SK-MEL-5 (cell line): ENCODE measurements around a stretch of chr10.

DNA sequence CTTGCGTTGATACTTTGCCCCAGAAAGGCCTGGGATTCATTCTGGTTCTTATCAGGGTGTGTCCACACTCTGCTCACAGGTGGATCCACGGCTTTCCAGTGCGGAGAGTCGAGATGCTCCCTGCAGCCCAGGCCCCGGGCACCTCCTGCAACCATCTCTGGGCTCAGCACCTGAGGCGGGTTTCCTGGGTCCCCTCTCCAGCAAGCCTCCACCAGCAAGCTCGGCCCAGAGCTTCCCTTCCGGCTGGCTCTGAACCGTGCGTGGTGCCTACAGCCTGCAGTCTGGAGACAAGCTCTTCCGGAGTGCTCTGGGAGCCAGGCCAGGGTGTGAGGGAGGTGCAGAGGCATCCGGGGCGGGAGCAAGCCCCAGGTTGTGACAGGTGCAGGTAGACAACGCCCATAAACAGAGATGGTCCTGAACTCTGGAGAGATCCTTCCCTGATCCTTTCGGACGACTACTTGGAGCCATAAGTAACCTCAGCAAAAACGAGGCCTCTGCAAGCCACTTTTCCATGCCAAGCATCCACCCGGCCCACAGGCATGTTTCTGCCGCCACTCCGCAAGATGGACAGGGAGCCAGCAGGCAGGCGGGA lies 32.2 kb upstream of the PPIF start:
RAMPAGE:
- cytosol, long total RNA, result no peak
- long total RNA, result no peak
- nucleus, long total RNA, result no peak

DNA sequence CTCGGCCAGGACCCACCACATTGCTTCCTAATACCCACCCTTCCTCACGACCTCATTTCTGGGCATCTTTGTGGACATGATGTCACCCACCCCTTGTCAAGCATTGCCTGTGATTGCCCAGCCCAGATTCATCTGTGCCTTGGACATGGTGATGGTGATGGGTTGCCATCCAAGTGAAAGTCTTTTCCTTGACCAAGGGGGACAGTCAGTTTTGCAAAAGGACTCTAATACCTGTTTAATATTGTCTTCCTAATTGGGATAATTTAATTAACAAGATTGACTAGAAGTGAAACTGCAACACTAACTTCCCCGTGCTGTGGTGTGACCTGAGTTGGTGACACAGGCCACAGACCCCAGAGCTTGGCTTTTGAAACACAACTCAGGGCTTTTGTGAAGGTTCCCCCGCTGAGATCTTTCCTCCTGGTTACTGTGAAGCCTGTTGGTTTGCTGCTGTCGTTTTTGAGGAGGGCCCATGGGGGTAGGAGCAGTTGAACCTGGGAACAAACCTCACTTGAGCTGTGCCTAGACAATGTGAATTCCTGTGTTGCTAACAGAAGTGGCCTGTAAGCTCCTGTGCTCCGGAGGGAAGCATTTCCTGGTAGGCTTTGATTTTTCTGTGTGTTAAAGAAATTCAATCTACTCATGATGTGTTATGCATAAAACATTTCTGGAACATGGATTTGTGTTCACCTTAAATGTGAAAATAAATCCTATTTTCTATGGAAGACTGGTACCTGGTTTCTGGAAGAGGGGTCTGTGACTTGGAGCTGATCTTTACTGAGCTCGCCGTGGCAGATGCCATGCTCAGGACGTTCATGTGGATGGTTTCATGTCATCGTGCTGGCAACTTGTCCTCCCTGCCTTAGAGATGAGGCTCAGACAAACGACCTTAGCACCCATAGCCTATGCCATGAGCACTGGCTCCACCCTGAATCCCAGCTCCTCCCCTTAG lies 7.0 kb downstream of the PPIF start:
RAMPAGE:
- cytosol, long total RNA, result no peak
- long total RNA, result no peak
- nucleus, long total RNA, result no peak

RAMPAGE:
- cytosol, long total RNA, result no peak
- long total RNA, result no peak
- nucleus, long total RNA, result no peak
Measured at GRCh38 chr10:79408826-79409352, 36.5 kb downstream of the ZCCHC24 start.

GRCh38 chr10:79445908-79446069 lies 365 bp upstream of the ZCCHC24 start:
RAMPAGE:
- cytosol, long total RNA, result no peak
- long total RNA, result no peak
- nucleus, long total RNA, result no peak

RAMPAGE:
- cytosol, long total RNA, result no peak
- long total RNA, result no peak
- nucleus, long total RNA, result no peak
Measured at GRCh38 chr10:79450327-79450526, 4.8 kb upstream of the ZCCHC24 start.

DNA sequence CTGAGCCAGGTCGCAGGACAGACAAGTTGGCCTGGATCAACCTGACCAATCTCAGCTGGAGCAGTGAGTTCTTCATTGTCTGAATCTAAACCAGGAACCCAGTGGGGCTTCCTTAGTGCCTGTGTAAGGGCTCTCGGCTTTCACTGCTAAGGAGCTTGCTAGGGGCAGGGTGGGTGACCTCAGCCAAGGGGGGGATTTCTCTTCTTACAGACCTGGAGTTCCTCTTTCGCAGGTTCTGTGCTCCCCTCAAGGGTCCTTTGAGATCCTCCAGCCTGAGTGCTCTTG lies 273 bp upstream of the SFTPA1 start:
RAMPAGE:
- cytosol, long total RNA, result no peak
- long total RNA, result no peak
- nucleus, long total RNA, result no peak

DNA sequence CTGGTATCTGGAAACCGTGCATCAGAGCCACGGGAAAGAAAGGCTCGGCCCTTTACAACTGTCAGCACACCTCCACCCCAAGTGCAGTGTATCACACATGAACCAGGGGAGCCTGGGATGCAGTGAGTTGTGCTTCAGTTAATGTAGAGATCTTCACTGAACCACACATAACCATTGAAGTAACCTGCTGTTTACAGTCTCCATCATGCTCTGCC lies 12.0 kb downstream of the NUTM2B start:
RAMPAGE:
- cytosol, long total RNA, result no peak
- long total RNA, result no peak
- nucleus, long total RNA, result no peak

DNA sequence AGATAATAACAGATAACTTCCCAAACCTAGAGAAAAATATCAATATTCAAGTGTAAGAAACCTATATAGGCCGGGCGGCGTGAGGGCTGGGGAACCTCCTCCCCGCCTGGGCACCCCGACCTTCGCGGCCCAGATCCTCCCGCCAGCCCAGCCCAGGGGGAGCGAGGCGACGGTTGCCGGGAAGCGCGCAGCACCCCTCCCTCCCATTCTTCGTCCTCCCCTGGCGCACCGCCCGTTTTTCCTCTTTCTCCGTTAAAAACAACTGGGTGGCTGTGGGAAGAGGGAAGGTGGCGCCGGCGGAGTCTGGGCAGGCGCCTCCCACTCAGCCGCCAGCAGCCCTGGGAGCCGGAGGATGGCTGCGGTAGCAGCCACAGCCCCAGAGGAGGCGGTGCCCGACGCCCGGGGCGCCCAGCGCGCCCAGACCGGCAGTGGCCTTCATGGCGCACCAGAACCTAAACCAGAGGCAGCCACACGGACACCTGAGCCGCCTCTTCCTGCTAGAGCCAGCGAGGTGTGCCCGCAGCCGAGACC lies 32.6 kb upstream of the SFTPD start:
RAMPAGE:
- cytosol, long total RNA, result no peak
- long total RNA, result no peak
- nucleus, long total RNA, result no peak

DNA sequence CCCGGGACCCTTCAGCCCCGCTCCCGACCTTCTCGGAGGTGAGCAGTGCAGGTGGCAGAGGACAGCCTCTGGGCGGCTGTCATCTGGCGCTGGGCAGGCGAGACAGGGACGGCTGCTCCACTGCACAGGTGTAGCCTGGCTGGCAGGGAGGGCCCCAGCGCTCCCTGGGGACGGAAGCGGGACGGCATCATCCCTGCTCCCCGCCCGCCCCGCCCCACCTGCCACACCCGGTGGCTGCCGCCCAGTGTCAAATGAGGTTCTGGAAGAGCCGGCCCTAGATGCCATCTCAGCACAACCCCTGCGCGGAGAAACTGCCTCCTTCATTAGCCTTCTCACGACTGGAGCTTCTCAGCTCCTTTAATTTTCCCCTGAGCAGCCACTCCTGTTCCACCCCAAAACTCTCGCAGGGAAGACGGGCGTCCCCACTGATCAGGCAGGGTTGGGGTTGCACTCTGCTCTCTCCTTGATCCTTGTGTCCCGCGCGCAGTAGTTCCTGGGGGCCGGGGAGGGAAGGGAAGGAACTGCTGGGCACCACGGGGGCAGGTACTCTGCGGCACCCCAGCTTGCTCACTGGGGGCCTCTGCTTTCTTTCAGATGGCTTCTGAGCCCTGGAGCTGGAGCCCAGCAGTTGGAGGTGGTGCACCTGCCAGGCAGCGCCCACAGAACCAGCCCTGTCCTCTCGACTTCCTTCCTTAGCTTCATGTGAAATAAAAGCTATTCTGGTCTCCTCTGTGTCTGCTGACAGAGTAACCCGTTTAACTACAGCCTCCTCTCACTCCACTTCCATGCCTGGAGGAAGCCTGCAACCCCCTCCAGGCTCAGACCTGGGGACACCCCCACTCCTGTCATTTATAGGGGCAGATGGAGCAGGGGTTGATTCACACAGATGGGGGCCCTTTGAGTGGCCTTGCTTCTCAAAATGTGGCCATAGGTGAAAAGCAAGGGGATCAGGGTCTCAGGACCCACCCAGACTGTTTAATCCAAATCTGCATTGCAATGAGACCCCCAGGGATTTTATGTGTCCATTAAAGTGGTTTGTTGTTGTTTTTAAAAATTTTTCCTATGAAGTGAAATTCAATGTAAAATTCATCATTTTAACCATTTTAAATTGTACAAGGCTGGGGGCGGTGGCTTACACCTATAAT lies 12.1 kb downstream of the PLAC9 start:
RAMPAGE:
- cytosol, long total RNA, result no peak
- long total RNA, result no peak
- nucleus, long total RNA, result no peak

GRCh38 chr10:80158347-80159074 lies 26.0 kb downstream of the PLAC9 start:
RAMPAGE:
- cytosol, long total RNA, result no peak
- long total RNA, result no peak
- nucleus, long total RNA, result no peak

RAMPAGE:
- cytosol, long total RNA, result no peak
- long total RNA, result no peak
- nucleus, long total RNA, result no peak
Measured at GRCh38 chr10:80184603-80185569, 20.5 kb downstream of the ANXA11 start.

GRCh38 chr10:80205761-80206029 lies 358 bp upstream of the ANXA11 start:
RAMPAGE:
- cytosol, long total RNA, result no peak
- long total RNA, result no peak
- nucleus, long total RNA, result no peak

DNA sequence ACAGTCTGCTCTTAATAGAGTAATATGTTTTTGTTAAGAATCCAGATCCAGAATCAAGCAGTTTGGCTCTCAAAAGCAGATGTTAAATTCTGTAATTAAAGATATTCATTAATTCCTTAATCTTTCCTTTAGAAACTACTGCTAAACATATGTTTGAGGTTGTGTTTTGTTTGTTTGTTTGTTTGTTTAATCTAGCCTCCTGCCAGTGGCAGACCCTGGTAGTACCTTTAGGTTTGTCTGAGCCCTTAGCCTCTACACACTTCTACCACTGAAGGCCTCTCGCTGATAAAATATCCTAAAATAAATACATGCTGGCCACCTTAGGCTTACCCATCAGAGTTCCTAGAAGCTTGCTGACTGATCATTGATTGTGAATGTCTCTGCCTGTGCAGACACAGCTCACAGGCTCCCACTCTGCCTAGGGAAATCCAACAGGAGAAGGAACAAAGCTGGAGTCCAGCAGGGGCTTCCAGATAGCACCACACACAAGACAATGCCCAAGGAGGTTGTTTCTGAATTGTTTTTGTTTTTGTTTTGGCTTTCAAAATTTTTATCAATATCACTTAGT lies 2.6 kb downstream of the MAT1A start:
RAMPAGE:
- cytosol, long total RNA, result no peak
- long total RNA, result no peak
- nucleus, long total RNA, result no peak

DNA sequence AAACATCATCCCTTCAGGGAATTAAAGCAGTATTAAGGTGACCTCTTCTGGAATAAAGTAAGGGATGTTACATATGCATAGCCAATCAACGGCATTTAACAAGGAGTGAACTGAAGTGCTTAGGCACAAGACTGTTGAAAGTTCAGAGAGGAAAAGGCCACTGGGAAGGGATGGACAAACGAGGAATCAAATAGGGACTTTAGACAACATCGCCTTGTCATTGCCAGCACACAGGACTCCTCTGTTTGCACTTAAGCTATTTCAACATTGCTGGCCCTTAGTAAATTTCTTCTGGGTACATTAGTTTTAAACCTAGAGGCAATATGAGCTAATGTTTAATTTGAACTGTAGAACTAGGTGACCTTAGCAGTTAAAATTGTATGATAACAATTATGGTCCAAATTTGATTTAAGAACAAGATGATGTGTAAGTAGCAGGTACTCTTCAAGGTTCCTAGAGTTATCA lies 1.4 kb upstream of the MAT1A start:
RAMPAGE:
- cytosol, long total RNA, result no peak
- long total RNA, result no peak
- nucleus, long total RNA, result no peak

DNA sequence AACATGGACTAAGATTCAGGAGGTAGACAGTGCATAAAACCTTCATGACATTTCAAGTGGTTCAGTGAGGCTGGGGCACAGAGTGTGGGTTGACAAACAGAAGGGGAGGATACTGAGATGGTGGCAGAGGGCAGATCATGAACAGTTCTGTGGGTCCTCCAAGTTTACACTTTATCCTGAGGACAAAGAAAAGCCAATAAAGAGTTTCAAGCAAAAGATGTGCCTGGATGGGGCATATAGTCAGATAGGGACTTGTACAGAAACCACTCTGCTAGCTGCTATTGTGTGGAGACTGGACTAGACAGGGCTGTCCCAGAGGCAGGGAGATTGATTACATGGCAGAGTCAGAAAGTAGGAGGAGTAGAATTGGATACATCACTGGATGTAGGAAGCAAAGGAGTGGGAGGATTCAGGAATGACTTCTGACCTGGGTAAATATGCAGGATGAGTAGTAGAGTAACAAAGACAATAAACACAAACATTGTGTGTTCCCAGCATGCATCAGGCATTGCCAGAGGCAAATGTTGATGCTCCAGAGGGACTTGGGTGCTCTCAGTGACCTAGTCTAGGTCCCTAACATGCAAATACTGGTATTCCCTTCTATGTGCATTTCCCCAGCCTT lies 30.8 kb upstream of the MAT1A start:
RAMPAGE:
- cytosol, long total RNA, result no peak
- long total RNA, result no peak
- nucleus, long total RNA, result no peak

DNA sequence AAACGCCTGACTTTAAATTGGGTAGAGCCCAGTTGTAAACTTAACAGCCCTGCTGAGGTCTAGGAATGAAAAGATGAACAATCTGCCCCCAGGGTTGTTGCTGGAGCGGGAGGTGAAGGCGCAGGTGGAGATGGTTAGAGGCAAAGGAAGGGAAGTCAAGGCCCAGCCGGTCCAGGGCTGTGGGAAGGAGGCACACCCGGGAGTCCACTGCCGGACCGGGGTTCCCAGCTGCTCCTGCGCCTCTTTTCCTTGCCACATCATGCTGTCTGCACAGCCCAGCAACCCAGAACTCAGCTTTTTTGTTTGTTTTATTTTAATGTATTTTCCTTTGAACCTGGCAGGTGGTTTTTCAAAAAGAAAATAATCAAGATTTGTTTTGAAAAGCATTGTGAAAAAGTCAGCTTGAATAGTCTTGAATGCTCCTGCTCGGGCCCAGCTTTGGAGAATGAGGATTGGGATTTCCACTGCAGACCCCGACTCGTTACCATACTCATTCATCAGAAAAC lies 898 bp downstream of the PRXL2A start:
RAMPAGE:
- cytosol, long total RNA, result no peak
- long total RNA, result no peak
- nucleus, long total RNA, result no peak

DNA sequence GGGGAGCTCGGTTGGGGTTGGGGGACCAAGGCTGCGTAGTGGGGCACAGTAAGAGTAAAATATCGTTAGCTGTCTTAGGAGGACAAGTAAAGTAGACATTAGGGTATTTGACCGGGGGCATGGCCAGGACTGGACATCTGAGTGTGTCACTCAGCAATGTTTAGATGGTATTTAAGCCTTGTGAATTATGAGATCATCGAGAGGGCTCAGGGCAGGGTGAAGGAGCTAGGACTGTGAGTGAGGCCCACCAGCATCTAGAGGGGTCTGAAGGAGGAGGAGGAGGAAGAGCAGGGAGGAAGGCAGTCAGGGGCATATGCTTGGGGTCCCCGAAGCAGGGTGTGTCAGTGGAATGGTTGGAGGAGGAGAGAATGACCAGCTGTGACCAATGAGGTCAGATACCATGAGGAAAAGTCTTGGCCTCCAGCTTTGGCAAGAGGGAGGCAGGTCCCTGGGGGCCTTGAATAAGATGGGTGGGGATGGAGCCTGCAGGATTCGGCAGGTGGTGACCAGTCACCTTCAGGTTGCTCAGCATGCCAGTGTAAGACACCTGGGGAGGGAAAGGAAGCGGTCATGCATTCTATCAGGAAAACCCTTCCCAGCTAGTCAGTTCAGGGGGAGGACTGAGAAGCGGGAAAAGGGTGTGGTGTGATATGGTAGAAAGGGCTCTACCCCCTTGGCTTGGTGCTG lies 34.9 kb upstream of the SH2D4B start:
RAMPAGE:
- cytosol, long total RNA, result no peak
- long total RNA, result no peak
- nucleus, long total RNA, result no peak

RAMPAGE:
- cytosol, long total RNA, result no peak
- long total RNA, result no peak
- nucleus, long total RNA, result no peak
Measured at GRCh38 chr10:80517154-80518113, 20.3 kb upstream of the SH2D4B start.

RAMPAGE:
- cytosol, long total RNA, result no peak
- long total RNA, result no peak
- nucleus, long total RNA, result no peak
Measured at GRCh38 chr10:80526078-80526651, 11.5 kb upstream of the SH2D4B start.

GRCh38 chr10:80535439-80536438 lies 2.0 kb upstream of the SH2D4B start:
RAMPAGE:
- cytosol, long total RNA, result no peak
- long total RNA, result no peak
- nucleus, long total RNA, result no peak